GM12891 (cell line): ENCODE measurements around a stretch of chr6.

DNA sequence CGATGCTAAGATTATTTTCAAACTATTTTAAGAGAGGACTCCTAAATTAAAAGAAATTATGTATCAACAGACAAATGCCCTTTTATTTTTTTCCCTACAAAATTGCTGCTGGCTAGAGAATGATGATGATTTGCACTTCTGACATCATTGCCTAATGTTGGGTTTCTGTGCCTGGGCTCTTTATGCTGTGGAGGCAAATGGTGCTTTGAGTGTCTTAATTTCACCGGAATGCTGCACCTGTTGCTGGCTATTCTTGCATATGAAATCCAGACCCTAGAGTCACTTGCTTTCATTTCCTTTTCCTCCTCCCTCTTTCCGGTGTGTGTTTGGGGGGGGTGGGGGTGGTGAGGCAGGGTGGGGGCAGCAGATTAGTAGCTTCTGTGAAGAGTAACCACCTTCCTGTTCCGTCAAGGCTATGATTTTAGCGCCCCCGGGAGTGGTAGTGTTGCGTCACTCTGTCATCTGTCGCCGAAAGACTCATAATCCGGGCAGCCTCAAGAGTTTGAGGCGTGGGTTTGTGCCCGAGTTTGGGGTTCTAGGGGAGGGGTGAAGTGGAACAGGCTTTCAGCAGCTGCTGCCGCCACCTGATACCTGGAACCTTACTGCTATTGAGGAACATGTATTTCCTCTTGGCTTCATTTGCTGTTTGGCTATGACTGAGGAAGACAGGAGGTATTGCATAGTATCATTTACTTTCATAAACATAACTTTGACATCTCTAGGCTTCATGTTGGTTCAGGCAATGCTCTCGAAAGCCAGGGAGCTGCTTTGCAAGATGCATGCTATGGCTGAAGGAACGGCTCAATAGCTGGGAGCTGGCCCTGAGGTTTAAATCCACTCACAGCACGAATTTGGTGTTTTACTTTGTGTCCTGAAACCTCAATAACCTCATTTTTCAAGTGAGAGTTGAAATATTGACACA, 49.1 kb downstream of the UTRN start:
- RRBS = 14% methylated on average over 2 of the region's 16 CpGs

- RRBS = no CpG with 5 or more reads among the region's 4 CpGs
These were observed 150.7 kb downstream of the UTRN start for GRCh38 chr6:144435813-144436175.

- RRBS = no CpG with 5 or more reads among the region's 1 CpG
These were observed 177.4 kb downstream of the UTRN start for GRCh38 chr6:144462571-144462931.

- RRBS = no CpG with 5 or more reads among the region's 4 CpGs
These were observed 395.5 kb downstream of the UTRN start for GRCh38 chr6:144680425-144681218.

DNA sequence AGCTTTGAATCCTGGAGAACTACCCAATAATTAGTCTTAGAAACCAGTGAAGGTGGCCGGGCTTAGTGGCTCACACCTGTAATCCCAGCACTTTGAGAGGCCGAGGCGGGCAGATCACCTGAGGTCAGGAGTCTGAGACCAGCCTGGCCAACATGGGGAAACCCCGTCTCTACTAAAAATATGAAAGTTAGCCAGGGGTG, 29.0 kb upstream of the STXBP5 start:
- RRBS = no CpG with 5 or more reads among the region's 4 CpGs

GRCh38 chr6:147201771-147202266, 2.4 kb upstream of the STXBP5 start:
- RRBS = no CpG with 5 or more reads among the region's 8 CpGs

DNA sequence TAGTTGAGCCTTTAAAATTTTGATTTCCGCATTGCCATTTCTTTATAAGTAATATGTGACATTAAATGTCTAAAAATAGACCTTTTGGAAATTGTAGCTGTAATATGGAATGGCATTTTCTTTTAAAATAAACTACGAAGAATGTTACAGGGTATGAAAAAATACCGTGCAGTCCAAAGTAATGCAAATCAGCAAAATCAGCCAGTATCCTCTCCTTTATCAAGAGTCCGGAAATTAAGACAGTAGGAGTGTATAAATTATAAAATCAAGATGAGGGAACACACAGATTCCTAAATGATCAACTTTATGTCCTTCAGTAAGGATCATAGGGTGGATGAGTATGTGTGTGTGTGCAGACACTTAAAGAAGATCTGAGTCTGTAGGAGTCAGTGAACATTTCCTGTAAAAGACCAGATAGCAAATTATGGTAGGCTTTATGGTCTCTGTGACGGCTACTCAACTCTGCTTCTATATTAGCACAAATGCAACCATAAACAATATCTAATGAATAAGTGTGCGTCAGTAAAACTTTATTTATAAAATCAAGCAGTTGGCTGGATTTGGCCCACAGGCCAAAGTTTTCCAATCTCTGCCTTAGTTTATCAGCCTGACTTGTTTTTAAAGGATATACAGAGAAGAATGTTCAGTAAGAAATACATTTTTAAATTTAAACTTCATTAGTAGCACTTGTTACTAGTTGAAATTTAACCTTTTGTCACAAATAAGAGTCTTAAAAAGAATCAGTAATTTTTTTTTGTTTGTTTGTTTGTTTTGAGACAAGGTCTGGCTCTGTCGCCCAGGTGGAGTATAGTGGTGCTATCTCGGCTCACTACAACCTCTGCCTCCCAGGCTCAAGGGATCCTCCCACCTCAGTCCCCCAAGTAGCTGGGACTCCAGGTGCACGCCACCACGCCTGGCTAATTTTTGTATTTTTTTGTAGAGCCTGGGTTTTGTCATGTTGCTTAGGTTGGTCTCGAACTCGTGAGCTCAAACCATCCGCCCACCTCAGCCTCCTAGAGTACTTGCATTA, 10.7 kb downstream of the STXBP5 start:
- RRBS = no CpG with 5 or more reads among the region's 13 CpGs

DNA sequence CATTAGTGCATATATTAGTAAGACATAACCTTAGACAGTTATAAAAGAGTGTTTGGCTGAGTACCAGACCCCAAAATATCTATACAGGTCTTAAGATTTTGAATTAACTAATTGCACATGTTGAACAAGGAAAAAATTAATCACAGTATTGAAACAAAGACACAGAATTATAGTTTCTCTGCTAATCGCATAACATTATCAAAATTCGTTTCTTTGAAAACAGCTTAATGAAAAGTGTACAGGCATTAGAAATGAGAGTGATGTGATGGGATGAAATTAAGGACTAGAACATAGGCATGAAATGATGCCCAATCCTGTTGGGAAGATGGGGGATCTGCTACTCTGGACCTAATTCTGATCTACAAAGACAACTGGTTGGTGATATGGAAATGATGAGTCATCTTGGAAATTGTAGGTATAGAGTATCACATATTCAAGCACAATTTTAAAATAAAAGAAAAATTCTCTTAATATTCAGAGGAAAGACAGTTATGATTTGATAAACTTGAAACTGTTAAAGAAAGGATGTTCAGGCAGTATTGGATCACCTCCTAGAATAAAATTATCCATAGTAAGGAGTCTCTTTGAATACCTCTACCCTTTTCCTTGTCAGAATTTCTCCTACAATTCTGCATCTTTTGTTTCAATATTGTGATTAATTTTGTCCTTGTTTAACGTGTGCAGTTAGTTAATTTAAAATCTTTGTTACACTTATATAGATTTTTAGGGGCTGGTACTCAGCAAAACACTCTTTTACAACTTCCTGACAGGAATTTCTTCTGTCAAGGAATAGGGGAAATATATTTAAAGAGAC, 43.0 kb downstream of the STXBP5 start:
- RRBS = no CpG with 5 or more reads among the region's 3 CpGs

GRCh38 chr6:147251471-147252202, 47.4 kb downstream of the STXBP5 start:
- RRBS = no CpG with 5 or more reads among the region's 8 CpGs

GRCh38 chr6:147507331-147508190, 929 bp upstream of the SAMD5 start:
- RRBS = 8% methylated on average over 23 of the region's 63 CpGs

- RRBS = no CpG with 5 or more reads among the region's 11 CpGs
These were observed 21.5 kb downstream of the SAMD5 start for GRCh38 chr6:147529787-147530541.

DNA sequence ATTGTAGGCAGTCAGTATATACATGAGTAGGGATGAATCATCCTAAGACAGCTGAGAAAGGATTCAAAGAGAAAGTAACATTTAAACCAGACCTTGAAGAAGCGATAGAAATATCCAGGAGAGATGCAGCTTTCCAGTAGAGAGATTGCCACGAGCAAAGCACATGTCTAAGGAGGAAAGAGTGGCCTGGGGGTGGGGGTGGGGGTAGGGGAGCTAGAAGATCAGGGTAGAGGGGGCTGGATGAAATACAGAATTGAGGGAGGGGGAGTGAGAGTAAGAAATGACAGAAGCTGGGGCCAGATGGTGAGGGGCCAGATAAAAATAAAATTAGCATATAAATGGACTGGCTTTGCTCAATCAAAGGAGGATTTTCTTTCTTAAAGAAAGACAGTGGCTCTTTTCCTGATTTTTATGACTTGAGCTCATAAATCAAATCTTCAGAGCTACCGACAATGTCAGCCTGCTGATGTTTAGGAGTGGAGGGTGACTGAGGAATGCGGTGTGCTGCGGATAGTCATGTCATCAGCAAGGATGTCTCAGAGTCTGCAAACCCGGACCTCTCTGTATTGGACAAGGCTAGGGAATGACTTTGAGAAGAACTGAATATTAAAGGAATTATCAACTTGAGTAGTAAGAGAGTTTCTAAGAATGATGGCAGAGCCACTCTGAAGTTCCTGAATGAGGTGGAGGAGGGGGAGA, 168.3 kb downstream of the SAMD5 start:
- RRBS = no CpG with 5 or more reads among the region's 6 CpGs

GRCh38 chr6:148412922-148413475, 70.4 kb downstream of the SASH1 start:
- RRBS = no CpG with 5 or more reads among the region's 2 CpGs

DNA sequence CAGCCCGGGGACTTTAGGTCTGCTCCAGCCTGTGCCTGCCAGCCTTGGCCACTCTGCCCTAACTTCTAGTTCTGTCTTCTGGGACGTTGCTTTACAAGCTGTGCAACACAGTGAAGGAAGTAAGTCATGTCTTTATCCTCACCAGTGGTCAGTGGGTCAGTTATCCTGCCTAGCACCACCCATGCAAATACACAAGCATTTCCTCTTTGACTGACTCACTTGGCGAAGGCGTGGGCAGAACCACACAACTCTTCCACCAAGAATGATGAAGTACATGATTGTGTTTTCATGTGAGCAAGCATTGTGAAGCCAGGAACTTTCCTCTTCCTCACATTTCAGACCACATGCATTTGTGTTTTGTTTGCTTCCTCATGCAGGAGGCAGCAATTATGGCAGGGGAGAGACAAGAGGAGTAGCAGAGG, 180.5 kb upstream of the UST start:
- RRBS = no CpG with 5 or more reads among the region's 4 CpGs

GRCh38 chr6:149031815-149032347, 285.1 kb downstream of the UST start:
- RRBS = no CpG with 5 or more reads among the region's 15 CpGs

DNA sequence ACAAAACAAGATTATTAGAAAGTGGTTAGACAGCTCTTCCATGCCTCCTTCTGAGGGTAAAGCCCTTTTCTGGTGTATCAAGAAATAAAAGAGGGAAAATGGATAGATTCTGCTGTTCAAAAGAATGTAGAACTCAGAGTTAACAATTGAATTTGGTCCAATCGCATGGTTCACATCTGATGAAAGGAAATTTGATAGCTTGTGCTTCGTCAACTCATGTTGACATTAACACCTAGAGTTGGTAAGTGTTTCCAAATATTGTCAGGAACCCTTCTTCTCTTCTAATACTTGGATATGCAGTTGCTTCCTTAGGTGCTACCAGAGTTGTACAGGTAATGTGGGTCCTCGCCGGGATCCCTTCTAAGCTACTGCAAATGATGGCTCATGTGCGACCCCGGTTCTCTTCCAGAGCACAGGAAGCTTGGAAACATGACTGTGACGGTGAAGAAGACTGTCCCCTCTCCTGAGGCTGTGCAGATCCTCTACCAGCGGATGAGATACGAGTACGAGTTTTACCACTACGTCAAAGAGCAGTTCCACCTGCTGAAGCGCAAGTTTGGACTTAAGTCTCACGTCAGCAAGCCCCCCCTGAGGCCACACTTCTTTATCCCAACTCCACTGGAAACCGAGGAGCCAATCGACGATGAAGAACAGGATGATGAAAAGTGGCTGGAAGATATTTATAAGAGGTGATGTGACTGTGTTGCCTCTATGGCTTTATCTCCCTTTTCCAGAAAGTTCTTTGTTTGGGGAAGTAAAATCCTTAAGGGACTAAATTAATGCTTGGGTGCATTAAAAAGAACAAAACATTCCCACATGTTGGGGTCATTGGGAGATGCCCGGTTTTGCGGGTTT, 243.9 kb upstream of the TAB2 start:
- RRBS = no CpG with 5 or more reads among the region's 18 CpGs

DNA sequence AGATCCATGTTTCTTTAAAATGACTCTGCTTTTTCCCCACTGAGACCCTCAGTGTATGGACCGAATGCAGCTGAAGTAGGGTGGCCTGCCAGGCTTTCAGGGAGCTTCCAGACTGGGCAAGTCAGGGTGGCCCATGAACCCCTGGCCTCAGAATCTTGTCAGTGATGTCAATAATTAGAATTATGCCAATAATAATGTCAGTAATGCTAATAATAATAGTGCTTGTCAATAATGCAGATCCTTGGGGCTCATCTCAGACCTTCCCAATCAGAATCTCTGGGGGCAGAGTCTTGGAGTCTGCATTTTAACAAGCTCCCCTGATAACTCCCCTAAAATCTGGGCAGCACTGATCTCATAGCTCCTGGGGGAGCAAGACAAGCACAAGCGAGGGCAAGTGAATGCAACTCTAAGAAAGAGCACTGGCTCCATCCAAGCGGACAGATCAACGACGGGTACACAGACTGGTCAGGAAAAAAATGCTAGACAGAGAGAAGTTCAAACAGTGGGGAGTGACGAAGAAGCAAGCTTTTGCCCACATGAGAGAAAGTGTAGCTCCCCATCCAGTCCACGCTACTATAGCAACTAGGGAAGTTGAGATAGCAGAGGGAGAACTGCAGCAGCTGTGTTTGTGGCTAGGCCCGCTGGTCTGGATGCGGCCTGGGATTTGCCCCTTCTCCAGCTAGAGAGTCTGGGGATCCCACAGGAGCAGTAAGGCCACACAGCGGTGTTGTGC, 59.9 kb upstream of the TAB2 start:
- RRBS = no CpG with 5 or more reads among the region's 10 CpGs

DNA sequence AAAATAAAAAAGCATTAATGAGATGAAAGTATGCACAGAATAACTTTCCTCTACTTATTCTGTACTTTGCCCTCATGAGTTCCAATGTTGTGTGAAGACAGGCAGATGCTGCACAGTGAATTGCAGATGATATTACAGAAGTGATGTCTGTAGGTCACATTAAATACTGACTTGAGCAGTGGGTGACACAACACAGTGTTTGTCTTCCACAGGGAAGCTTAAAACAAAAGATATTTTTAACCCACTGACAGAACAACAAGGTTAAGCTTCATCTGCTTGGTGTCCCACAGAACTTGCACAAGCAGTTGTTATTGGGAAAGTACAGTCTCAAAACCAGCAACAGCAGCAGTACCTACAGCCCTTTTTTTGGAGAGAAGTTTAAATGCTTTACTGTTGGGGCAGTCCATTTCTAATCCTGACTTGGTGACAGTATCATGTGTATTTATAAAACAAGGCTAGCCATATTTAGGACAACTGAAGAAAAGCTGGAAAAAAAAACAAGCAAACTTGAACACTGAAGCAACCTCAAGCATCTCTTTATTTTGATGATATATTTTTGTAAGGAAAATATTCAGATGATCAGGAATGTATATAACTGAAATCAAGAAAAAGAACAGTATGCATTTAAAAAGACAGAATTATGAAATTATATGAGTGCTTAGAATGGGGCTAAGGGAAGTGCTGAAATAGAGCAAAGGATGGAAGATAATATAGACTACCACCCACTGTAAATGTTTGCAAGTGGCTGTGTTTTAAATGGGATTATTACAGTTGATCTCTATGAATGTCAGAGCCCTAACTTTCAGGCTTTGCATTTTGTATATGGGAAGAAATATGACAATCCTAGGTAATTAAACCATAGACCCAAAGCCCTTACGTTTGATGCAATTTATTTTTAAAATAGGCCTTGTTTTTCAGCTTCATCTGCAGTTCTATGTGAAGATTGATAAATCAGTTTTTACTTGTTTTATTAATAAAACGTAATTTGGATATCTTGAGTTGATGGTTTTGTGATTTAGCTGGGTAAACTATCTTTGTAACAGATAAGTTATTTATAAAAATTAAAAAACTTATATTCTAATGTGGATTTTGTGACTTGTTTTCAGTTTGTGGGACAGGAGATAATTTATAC, 10.8 kb downstream of the SUMO4 start:
- RRBS = no CpG with 5 or more reads among the region's 2 CpGs

DNA sequence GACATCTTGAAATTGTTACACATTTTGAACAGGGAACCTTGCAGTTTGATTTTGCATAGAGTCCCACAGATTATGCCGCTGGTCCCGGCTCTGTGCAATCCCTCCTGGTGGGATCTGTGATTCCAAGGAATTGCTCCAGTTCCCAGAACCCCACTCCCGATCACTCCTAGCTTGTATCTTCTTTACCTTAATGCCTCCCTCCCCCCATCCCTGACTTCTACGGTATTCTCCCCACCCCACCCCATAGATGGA, 38.4 kb downstream of the ZC3H12D start:
- RRBS = no CpG with 5 or more reads among the region's 4 CpGs

- RRBS = no CpG with 5 or more reads among the region's 10 CpGs
These were observed 16.1 kb downstream of the LATS1 start for GRCh38 chr6:149701572-149702398.